ENCODE results near the genes PJA2 and EPB41L4A.

GRCh38 chr5:109330803-109331219 lies 79.0 kb downstream of the PJA2 start:
- RRBS: no CpG with 5 or more reads among the region's 1 CpG

- RRBS: no CpG with 5 or more reads among the region's 1 CpG
Observed at GRCh38 chr5:109368529-109369221, 41.1 kb downstream of the PJA2 start.

DNA sequence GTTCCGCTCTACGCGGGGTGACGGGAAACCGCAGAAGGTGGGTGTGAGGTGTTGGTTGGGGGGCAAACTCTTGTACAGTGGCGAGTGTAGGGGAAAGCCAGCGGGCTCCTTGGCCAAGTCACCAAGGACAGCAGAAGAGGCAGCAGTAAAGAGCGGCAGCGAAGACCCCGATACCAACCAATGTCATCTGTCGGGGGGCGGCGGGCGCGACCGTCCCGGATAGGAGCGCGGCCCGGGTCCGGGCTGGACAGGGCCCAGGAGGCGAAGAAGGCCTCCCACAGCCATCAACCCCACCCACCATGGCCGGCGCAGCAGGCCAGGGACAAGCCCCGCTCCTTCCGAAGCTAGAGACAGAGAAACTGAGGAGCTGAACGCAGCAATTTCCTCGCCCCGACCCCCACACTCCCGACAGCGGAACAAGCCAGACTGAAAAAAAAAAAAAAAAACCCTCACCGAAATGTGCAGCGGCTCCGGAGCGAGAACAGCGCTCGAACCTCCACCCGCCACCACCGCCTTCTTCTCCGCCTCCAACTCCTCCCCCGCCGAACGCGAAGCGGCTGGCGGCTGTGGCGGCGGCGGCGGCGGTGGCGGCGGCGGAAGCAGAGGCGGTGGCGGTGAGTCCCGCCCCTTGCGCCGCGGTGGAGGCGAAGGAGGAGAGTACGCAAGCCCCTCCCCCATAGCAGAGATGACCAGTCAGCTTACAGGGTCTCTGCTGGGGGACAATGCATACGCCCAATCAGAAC lies at the start of gene PJA2:
PJA2 (minus strand) TSS at position 586 of the 743 bp plus-strand sequence.
- RRBS: 4% methylated on average over 3 of the region's 63 CpGs

GRCh38 chr5:109790441-109791238 lies 100.9 kb downstream of the MAN2A1 start:
- RRBS: no CpG with 5 or more reads among the region's 3 CpGs

GRCh38 chr5:109830697-109831248 lies 141.0 kb downstream of the MAN2A1 start:
- RRBS: no CpG with 5 or more reads among the region's 2 CpGs

DNA sequence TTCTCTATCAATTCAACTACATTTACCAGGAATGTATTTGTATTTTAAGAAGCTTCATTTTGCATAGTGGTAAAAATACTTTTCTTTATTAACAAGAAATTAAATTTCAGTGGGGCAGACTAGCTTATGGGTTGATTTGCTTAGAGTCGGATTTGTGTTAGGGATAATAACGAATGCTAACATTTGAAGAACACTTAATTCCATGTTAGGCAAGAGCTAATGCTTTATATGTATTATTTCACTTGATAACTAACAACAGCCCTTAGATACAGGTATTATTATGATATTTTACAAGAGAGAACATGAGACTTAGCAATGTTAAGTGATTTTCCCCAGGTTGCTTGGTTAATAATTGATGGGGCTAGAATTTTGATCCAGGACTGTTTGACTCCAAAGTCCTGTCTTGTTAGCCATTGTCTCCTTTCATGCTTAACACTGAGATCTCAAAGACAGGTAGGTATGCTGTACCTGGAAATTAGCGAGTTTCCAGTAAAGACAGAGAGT lies 300.5 kb downstream of the MAN2A1 start:
- RRBS: no CpG with 5 or more reads among the region's 3 CpGs

DNA sequence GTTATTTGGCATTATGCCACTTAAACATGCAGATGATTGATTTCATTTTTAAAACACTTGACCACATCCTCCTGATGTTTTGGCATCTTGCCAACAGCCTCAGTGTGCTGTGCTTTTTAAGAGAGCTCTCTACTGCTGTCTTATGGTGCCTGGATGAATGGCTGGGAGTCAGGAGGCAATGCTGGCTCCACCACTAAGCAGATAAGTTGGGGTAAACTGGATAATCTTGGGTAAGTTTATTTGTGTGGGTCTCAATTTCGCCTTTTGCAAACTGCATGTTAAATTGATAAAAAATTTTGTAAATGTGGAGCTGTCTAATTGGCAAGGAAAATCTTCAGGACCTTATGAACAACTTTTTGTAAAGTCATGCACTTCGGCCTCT lies 364.6 kb downstream of the MAN2A1 start:
- RRBS: no CpG with 5 or more reads among the region's 2 CpGs

GRCh38 chr5:110495554-110496028 lies 230.9 kb downstream of the TMEM232 start:
- RRBS: no CpG with 5 or more reads among the region's 1 CpG

- RRBS: no CpG with 5 or more reads among the region's 3 CpGs
Observed at GRCh38 chr5:110752673-110753431, 14.0 kb downstream of the SLC25A46 start.

- RRBS: no CpG with 5 or more reads among the region's 28 CpGs
Observed at GRCh38 chr5:111512659-111513643, 616 bp upstream of the STARD4 start.

- RRBS: no CpG with 5 or more reads among the region's 2 CpGs
Observed at GRCh38 chr5:111930281-111930705, 173.3 kb upstream of the NREP start.

DNA sequence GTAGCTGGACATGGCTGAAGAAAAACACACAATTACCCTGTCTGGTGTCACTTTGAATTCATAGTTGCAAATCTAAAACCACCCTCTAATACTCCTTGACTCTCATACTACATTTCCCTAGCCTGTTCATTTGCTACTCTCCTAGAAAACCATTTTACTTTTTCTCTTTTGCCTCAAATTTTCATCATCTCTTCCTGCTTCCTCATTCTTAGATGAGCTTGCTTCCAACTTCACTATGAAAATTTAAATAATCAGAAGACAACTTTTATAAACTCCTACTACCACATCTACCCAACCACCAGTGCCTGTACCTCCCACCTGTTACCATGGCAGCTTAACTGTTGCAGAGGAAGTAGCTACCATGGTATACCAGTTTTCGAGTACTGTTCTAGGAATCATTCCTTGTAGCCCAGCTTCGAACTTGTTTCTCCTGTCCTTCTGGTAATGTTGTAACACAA lies 266.7 kb upstream of the NREP start:
- RRBS: no CpG with 5 or more reads among the region's 2 CpGs

- RRBS: no CpG with 5 or more reads among the region's 3 CpGs
Observed at GRCh38 chr5:112399570-112400055, 19.5 kb downstream of the EPB41L4A start.

- RRBS: under 1% methylated on average over 10 of the region's 49 CpGs
Observed at GRCh38 chr5:112418958-112419359, at the start of gene EPB41L4A. Gene EPB41L4A, minus strand, starts transcription at chr5:112419277.

GRCh38 chr5:112419360-112420340 lies 573 bp upstream of the EPB41L4A start:
- RRBS: 3% methylated on average over 26 of the region's 104 CpGs

DNA sequence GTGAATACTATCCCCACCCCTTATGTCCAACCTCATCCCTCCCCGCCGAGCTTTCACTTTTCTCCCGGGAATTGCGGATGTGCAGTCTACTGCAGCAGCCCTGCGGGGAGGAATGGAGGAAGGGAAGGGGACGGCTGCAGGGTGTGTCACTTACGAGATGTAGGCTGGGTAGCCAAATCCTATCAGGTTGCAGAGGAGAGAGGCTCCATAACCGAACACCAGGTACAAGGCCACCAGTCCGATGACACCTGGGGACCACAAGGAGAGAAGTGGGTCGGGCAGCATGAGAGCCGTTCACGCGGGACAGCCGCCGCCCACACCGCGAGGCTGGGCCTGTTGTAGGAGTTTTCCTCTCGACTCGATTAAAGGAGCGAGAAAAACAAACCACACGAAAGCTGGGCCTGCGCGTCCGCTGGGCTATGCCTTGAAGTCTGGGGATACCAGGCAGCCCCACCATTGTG lies 988 bp downstream of the REEP5 start:
- RRBS: no CpG with 5 or more reads among the region's 24 CpGs

GRCh38 chr5:113018792-113019699 lies 42.4 kb downstream of the DCP2 start:
- RRBS: no CpG with 5 or more reads among the region's 1 CpG

DNA sequence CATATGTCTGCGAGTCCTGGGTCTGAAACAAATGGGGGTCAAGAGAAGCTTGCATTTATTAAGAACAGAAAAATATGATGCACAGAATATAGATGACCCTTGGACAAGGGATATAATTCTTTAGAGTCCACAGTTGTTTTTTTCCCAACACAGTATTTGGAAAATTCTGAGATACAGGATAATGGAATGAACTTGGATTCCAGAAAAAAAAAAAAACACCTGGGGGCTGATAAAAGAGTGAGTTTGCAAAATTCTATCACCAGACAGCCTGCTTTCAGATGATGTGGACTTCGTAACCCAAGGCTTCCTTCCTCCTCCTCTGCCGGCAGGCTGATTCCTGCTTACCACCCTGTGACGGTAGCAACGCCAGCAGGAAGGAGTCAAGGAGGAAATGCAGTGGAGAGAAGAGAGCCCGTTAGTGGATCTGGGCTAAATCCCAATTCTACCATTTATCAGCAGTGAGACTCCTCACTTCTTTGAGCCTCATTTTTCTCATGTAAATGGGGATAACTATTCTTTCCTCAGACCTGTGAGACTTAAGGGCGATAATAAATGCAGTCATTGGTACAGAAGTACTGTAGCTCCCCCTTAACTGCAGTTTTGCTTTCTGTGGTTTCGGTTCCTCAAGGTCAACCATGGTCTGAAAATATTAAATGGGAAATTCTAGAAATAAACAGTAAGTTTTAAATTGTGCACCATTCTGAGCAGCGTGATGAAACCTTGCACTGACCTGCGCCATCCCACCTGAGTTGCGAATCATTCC lies 71.2 kb downstream of the DCP2 start:
- RRBS: no CpG with 5 or more reads among the region's 11 CpGs

DNA sequence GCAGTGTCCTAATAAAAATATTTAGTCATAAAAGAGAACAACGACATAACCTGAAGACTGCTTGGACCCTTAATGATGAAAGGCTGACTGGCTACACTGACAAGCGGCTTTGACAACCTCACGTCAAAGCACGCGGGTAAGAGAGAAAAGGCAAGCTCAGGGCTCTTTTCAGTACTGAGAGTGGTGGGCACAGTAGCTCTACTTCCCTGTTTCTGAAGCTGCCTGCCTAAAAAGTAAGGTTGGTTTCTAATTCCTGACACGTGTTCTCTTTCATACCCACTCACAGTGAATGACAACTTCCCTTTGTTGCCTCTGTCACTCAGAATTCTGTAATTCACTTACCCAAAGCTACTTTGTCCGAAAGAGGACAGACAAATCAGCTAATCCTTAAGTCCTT lies 221.3 kb downstream of the TSSK1B start:
- RRBS: no CpG with 5 or more reads among the region's 7 CpGs

GRCh38 chr5:113293638-113294245 lies 141.0 kb downstream of the TSSK1B start:
- RRBS: no CpG with 5 or more reads among the region's 21 CpGs